SJCRH30 (cell line): ENCODE data around the gene AGBL2.

DNA sequence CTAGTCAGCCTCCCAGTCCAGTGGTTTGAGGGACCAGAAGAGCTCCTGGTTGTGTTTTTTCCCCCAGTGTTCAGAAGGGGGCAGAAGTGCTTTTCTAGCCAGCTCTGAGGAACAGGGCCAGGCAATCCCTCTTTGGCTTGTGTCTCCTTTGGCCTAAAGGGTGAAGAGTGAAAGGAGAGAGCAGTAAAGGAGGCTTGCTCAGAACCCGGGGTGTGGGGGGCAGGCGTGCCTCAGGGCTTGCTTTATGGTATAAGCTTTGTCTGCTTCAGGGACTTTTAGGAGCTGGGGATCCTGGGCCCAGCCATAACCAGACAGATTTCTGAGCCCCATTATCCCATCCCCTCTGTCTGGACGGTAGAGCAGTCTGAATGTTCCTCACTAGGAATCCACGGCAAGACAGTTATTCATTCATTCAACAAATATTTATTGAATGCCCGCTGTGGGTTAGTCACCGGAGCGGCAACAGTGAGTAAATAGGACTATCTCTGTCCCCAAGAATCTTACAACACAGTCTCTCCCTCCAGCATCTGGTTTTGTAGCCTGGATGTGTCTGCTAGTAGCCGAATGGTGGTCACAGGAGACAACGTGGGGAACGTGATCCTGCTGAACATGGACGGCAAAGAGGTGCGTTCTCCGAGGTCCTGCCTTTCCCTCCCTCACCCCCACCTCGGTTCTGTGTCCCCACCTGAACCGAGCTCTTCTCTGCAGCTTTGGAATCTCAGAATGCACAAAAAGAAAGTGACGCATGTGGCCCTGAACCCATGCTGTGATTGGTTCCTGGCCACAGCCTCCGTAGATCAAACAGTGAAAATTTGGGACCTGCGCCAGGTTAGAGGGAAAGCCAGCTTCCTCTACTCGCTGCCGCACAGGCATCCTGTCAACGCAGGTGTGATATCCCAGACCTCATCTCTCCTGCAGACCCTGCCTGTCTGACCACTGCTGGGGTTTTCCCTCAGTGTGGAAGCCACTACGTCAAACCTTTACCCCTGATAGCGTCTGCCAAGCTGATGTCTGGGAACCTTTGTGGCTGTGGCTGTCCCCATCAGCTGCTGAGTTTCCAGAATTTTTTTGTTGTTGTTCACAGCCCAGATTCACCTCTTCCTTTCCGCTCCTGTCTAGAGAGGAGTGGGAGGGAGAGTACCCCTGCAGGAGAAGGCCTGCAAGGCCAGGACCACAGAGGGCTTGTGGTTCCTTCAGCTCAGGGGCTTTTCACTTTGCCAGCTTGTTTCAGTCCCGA is 14.1 kb downstream of the ACP2 start:
- RAMPAGE, long total RNA = no peak

GRCh38 chr11:47254306-47254776 is 3.5 kb upstream of the NR1H3 start:
- RAMPAGE, long total RNA = no peak

DNA sequence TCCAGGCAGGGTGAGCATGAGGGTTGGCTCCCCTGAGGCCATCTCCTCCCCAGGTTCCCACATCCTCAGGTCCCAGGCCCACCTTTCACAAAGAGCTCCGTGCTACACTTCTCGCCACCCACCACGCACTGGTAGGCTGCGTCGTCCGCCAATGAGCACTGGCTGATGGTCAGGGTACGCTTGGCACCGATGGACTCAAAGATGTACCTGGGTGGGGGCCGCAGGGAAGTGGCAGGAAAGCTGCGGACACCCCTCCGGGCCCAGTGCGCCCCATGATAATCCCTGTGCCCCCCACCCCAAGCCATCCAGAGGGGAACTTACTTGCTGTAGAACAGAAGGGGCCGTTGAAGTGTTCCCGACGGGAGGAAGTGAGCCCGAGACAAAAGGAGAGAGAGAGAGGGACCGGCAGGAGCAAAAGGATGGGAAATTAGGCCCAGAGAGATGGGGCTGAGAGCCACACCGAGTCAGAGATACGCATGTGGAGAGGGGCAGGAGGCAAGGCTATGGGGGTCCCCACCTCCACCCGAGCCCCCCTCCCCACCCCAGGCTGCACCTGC is 9.5 kb downstream of the MYBPC3 start:
- RAMPAGE, long total RNA = no peak

- RAMPAGE, long total RNA = no peak
Measured at GRCh38 chr11:47356309-47357259, 4.1 kb upstream of the MYBPC3 start.

- RAMPAGE, long total RNA = no peak
Measured at GRCh38 chr11:47357260-47357805, 4.8 kb upstream of the MYBPC3 start.

DNA sequence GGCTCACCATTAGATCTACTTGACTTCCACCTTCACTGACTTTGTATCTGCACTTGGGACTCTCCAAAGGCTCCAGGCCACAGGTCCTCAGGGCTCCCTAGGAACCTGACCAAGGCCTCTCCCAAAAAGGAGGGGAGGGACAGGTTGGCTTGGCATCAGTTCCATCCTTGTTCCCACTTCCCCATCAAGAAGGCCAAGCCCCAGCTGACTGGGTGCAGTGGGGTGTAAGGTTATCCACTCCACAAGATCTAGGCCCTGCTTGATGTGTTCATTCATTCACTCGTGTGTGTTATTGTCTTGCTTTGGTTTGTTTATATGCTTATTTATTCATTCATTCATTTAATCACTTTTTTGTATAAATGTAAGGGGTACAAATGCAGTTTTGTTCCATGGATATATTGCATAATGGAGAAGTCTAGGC is 2.4 kb upstream of the SPI1 start:
- RAMPAGE, long total RNA = no peak

DNA sequence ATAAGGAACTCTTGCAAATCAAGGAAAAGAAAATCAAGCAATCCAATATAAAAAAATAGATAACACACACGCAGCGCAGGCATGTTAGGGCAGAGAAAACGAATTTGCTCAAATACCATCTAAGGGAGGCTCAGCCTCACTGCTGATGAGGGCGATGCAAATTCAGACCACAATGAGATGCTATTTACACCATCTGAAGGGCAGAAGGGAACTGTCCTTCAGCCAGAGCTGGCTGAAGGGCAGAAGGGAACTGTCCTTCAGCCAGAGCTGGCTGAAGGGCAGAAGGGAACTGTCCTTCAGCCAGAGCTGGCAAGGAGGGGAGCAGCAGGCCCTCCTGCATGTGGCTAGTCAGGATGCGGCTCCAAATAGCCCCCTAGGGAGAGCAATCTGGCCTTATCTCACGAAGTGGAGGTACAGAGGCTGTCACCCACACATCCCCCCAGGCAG is 7.6 kb upstream of the SLC39A13 start:
- RAMPAGE, long total RNA = no peak

DNA sequence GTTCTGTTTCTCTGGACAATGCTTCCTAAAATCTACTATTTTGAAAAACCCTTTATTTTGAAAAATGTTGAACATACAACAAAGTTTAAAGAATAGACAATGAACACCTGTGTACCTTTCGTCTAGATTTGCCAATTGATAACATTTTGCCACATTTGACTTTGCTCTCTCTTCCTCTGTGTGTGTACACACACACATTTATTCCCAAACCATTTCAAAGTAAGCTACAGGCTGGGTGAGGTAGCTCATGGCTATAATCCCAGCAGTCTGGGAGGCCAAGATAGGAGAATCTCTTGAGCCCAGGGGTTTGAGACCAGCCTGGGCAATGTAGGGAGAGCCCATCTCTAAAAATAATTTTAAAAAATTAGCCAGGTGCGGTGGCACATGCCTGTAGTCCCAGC is 5.2 kb upstream of the PSMC3 start:
- RAMPAGE, long total RNA = no peak

DNA sequence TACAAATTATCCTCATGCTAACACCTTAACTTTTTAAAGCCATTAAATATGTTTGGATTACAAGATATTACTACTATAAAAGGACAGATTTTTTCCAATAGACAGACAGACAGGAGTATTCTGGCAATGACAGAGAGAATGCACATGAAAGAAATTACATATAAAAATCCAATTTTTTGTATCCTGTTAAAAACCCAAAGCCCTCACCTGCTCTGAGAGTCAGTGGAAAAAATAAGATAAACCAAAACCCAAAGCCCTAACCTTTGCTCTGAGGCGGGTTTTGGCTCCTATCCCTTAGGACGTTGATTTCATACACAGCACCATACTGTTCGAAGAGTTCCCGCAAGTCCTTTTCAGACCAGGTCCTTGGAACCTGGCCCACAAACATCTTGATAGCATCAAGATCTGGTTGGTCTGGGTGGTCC is 39.7 kb upstream of the RAPSN start:
- RAMPAGE, long total RNA = no peak

- RAMPAGE, long total RNA = no peak
Measured at GRCh38 chr11:47523274-47524217, 29.4 kb downstream of the CELF1 start.

- RAMPAGE, long total RNA = no peak
Measured at GRCh38 chr11:47640604-47640917, 1.8 kb downstream of the MTCH2 start.

- RAMPAGE, long total RNA = no peak
Measured at GRCh38 chr11:47643443-47643827, 1.1 kb upstream of the MTCH2 start.

GRCh38 chr11:47714397-47715886 is at the start of gene AGBL2:
Gene AGBL2, minus strand, starts transcription at chr11:47715369.
- RAMPAGE, long total RNA = no peak

GRCh38 chr11:47800864-47801149 is 33.7 kb upstream of the FNBP4 start:
- RAMPAGE, long total RNA = no peak

DNA sequence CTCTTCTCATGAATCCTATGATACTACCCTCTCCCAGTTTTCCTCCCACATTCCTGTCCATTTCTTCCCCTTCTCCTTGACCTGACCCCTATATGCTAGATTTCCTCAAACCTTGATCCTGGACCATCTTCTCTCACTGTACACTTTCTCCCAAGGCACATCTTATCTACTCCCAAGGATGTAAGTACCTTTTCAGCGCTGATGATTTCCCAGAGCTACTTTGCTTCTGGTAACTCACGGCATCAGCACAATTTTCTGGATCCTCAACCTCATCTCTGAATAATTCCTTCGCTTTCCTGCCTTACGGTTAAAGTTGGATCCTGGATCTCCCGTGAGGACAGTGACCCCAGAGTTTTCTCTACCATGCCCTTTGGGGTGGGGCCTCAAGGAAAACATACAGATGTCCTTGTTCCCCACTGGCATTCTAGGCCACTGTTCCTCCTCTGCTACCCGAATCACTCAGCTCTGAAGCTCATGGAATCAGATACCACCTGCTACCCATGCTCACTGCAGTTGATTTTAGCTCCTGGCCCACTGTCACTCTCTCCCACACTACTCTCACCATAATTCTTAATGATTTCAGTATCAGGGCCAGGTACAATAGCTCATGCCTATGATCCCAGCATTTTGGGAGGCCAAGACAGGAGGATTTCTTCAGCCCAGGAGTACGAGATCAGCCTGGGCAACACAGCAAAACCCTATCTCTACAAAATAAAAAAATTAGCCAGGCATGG is 5.9 kb downstream of the NUP160 start:
- RAMPAGE, long total RNA = no peak

DNA sequence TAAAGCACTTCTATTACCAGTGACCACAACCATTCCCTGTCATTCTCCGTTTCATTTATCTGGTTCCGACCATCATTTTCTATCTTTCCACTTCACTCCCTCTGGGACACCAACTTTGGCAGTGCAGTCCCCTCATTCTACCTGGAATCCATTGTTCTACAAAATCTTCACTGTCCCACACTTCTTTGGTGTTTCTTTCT is 881 bp upstream of the NUP160 start:
- RAMPAGE, long total RNA = no peak

GRCh38 chr11:47865086-47865327 is 16.9 kb upstream of the NUP160 start:
- RAMPAGE, long total RNA = no peak

- RAMPAGE, long total RNA = no peak
Measured at GRCh38 chr11:47924154-47924409, 56.3 kb upstream of the PTPRJ start.

- RAMPAGE, long total RNA = no peak
Measured at GRCh38 chr11:48028909-48029407, 48.6 kb downstream of the PTPRJ start.

DNA sequence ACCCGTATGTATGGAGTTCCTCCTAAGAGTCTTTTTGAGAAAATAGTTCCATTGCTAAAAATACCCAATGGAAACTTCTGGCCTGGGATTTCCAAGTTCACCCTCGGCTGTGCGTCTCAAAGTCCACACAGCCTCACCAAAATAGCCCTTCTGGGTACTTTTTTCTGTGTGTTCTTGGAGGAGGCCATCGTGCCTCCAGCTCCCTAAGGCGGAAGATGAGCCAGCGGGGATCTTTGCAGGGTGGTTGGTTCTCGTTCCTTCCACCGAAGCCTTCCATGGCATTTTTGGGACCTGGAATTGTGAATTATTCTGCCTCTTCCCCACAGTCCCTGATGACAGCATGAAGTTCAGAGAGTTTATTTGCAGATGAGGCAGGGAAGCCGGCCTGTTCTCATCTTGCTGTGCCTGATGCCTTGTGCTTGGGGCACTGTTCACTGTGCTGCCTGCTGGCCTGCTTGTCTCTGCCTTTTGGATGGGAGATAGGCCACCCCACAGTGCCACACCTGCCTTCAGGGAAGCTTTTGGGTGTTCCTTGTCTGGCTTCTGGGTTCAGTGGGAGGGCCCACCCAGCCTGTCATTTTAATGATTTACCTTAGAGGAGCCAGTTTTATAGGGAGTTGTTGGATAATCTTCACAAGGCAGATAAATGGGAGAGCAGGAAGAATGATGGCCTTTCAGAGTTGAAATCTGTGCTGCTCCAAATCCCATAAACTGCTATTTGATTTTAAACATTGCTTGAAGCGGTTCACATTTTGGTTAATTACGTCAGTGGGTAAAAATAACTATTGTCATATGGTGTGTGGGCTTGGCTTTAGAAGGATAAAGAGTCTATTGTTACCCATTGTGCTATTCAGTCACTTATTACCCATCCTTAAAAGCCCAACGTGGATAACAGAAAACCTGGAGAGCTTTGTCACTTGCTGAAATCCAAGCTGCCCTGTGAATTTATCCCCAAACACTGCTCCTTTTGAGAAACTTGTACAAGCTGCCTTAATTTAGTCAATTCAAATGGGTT is 112.6 kb upstream of the OR4B1 start:
- RAMPAGE, long total RNA = no peak